ENCODE results near the genes INSL4 and RLN2.

- PRO-cap, result no peak
These were observed 131.6 kb upstream of the VLDLR start for GRCh38 chr9:2489884-2490511.

DNA sequence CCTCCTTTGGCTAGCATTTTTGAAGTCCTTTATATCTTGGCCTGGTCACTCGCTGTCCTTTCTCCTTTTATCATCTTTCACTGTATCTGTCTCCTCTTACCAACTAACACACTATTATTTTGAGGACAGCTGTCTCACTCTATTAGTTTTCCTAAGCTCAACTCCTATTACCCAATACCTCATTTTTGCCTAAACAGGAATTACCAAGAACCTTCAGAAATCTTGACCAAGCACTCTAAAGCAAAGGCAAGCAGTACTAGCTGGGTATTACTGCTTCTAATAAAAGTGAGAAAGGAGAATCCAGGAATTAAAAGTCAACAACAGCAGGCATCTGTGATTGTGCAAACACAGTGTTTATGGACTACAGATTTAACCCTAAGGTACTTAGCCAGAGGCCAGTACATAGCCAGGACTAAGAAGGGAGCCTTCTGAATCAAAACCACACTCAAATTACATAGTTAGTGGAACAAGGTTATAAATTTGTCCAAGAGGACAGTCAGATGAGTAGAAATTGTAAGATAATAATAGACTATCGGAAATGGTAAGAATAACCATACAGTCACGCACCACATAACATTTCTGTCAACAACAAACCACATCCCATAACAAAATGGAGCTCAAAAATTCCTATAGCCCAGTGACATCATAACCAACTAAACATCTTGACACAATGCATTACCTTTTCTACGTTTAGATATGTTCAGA is 8.3 kb downstream of the RFX3 start:
- PRO-cap, result no peak

DNA sequence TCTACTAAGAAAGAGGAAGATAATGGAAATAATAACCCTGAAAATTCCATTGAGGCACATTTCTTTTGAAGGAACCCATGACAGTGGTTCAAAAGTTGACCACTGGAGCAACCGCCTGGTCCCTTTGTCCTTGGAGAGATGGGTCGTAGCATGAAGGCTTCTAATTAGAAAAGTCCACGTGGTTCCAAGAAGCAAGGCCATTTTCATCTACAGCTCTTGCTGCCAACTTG is 314.7 kb upstream of the RFX3 start:
- PRO-cap, result no peak

- PRO-cap, result no peak
These were observed 337.3 kb upstream of the RFX3 start for GRCh38 chr9:3863023-3863636.

DNA sequence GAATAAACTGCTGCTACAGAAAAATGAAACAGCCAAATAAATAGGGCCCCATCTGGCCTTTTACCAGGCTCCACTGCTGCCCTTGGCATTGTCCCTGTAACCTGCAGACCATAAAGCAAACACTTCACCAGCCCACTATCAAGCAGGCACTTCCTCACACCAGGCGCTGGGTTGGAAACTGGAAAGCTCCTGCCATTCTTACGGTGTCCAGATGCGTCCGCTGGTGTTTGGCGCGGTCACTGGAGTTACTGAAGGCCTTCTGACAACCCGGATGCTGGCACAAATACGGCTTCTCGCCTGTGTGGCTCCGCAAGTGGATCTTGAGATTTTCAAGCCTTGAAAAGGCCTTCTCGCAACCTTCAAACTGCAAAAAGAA is 363.1 kb downstream of the GLIS3 start:
- PRO-cap, result no peak

GRCh38 chr9:4143789-4144343 is 156.0 kb downstream of the GLIS3 start:
- PRO-cap, result no peak

GRCh38 chr9:4297366-4298451 is 2.2 kb downstream of the GLIS3 start:
- PRO-cap, result no peak

DNA sequence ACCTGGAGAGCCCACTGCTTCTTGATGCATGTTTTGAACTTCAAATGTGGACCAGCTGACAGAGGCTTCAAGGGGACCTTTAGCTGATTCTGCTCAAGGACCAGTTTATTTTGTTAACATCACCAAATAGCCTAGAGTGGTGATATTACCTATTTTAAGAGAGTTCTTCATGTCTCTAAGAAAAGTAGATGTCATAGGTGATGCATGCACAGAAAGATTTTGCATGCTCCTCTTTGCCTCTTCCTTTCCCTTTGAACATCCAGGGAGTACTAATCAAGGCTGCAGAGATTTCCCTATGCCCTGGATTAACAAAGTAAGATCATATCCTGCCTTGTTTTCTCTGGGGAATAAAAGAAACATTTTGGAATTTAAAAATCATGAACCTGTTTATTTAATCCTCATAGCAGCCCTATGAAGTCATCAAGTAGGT is 63.4 kb downstream of the SLC1A1 start:
- PRO-cap, result no peak

DNA sequence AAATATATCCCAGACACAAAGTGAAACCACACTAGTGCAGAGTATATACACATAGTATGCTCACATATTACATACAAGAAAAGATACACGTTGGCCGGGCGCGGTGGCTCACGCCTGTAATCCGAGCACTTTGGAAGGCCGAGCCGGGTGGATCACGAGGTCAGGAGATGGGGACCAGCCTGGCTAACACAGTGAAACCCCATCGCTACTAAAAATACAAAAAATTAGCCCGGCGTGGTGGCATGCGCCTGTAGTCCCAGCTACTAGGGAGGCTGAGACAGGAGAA is 1.5 kb downstream of the AK3 start:
- PRO-cap, result no peak

GRCh38 chr9:4853527-4854423 is 61.0 kb downstream of the RCL1 start:
- PRO-cap, result no peak

DNA sequence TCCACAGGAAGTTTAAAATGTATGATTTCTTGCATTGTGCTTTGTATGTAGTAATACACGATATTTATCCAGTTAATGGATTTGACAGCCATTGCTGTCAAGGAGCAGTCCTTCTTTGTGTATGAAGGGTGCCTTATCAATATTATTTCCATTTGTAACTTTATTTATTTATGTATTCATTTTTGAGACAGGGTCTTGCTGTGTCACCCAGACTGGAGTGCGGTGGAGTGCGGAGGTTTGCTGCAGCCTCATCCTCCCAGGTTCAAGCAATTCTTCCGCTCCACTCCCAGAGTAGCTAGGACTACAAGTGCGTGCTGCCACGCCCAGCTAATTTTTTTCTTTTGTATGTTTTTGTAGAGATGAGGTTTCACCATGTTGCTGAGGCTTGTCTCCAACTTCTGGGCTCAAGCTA is 36.4 kb downstream of the JAK2 start:
- PRO-cap, result no peak

- PRO-cap, result no peak
These were observed 85.5 kb downstream of the INSL6 start for GRCh38 chr9:5099880-5100357.

GRCh38 chr9:5231183-5231720 is at the start of gene INSL4:
TSS of gene INSL4 (plus strand) at chr9:5231419.
- PRO-cap, result no peak

DNA sequence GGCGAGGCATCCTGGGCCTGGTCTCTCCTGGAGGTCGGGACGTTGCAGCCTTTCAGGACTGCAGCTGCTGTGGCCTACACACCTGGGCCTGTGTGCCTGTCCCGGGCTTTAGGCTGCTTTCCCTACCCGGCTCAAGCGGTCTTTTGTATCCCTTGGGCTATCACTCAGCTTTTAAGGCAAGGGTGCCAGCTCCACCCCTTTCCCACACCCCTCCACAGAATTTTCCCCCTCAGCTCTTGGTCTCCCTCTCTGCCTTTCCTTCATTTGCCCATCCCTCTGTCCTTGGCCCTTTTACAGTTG is at the start of gene RLN2:
RLN2 (minus strand) TSS at position 146 of the 300 bp plus-strand sequence.
- PRO-cap, result no peak

DNA sequence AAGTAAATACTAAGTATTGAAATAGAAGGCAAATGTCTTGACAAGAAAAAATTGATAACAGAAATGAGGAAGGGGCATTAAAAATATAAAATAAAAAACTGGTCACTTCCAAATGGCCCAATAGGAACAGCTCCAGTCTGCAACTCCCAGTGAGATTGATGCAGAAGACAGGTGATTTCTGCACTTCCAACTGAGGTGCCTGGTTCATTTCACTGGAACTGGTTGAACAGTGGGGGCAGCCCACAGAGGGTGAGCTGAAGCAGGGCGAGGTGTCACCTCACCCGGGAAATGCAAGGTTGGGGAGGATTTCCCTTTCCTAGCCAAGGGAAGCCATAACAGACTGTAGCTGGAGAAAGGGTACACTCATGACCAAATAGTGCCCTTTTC is 12.9 kb downstream of the RLN1 start:
- PRO-cap, result no peak

DNA sequence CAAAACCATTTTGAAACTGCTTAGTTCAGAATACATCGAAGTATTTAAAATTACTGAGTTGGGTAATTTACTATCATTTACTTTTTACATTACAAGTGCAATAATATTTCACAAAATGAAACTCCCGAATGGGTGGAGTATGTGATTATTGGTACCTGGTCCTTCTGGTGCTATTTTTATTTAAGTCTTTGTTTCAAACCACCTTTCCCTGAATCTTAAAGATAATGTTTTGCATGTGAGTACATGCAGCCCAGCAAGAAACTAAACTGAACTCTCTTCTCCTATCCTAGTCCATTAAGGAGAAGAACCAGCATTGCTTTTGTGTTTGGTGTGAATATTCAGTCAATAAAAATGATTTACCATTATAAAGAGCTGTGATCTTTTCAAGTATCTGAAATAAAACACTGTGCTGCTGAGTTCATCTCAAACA is 57.2 kb downstream of the ERMP1 start:
- PRO-cap, result no peak

DNA sequence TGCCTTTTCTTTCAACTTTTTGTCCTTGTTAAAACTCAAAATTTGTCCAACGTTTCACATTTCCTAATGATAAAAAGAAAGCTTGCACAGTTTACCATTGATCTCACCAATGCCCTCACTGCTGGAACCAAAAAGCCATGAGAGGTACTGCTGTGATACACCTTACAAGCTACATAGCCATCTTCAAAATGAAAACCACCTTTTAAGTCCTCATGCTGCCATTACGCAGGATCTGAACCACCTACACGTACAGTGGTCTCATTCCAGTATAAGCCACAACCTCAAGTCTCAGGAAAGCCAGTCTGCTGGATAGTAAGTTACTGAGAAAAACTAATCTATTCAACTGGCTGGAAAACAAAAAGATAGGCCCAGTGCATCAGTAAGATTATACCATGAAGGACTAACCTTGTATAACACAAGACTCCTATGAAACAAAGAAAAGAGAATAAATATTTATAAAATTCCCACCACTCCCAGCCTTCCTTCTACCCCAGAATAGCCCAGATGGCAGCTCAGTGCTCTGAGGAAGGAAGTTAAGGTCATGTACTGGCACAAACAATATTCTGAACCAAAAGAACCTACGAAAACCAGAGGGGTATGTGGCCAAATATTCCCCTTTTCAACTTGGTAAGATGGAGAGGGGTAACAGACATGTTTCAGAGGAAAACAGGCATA is 47.0 kb downstream of the ERMP1 start:
- PRO-cap, result no peak

GRCh38 chr9:6006663-6007029 is 1.6 kb downstream of the KIAA2026 start:
- PRO-cap, result bidirectional peak, plus-strand start at chr9:6007156, minus-strand start at chr9:6006977

DNA sequence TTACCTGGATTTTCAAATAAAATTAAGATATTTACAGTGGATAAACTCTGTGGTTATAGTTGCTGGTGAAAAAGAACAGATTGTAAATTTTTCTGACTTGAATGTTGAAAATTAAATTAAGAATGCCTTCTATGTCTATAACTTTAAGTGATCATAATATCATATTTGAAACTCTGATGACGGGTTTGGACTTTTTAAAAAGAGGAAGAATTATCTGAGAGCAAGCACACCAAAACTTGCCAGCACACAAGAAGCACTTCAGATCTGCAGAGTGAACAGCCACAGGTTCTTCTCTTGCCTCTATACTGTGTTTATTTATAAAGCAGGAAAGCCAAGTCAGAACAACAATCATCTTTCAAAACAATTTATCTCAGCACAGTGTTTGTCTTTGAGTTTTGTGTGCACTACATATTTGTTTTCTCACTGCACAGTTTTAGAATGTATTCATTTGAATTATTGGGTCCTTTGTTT is 17.8 kb upstream of the UHRF2 start:
- PRO-cap, result no peak

DNA sequence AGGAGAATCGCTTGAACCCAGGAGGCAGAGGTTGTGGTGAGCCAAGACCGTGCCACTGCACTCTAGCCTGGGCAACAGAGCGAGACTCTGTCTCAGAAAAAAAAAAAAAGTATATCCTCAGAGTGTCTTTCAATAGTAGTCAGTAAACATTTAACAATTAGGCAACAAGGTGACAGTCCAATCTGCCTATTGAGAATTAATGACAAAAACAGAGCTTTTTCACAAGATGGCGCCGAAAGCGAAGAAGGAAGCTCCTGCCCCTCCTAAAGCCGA is 6.7 kb downstream of the GLDC start:
- PRO-cap, result no peak

Data from LUHMES (cell line).